Parietal lobe (tissue), 2 donors: ENCODE results near the gene FABP3.

GRCh38 chr1:30758651-30759511 is 1.3 kb upstream of the LAPTM5 start:
- RAMPAGE, long total RNA = no peak

DNA sequence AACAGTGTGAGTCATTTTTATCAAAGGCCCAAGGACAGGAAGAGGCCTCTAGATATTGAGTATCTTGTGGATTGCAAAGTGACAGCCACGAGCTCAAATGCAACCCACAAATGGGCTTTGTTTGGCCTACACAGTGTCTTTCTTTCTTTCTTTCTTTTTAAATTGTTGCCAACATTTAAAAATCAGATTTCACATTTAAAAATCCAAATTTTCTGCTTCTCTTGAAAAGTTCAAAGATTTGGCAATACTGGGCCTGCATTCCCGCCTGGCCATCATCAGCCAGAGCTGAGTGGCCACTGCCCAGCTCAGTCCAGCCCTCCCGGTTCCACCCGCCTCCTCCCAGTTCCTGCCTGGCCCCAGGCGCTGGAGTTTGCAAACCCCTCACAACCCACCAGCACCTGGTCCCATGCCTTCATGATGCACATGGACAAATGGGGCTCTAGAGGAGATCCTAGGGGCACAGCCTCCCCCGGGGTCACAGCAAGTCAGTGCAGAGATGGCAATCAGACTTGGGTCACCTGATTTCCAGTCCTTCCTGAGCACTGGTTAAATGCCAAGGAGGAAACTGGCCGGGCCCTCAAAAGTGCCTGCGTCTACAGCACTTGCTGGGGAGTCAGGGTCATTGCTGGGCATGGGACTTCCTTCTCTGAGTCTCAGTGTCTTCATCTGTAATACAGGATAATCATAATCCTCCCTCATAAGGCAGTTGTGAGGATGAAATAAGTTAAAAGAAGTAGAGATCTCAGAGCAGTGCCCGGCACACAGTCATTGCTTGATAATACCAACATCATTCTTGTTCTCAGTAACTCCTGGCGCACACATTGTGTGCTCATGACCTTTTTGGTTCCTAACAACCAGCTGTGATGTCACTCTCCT is 41.0 kb upstream of the LAPTM5 start:
- RAMPAGE, long total RNA = no peak

GRCh38 chr1:30830445-30830807 is 72.9 kb upstream of the LAPTM5 start:
- RAMPAGE, long total RNA = no peak

DNA sequence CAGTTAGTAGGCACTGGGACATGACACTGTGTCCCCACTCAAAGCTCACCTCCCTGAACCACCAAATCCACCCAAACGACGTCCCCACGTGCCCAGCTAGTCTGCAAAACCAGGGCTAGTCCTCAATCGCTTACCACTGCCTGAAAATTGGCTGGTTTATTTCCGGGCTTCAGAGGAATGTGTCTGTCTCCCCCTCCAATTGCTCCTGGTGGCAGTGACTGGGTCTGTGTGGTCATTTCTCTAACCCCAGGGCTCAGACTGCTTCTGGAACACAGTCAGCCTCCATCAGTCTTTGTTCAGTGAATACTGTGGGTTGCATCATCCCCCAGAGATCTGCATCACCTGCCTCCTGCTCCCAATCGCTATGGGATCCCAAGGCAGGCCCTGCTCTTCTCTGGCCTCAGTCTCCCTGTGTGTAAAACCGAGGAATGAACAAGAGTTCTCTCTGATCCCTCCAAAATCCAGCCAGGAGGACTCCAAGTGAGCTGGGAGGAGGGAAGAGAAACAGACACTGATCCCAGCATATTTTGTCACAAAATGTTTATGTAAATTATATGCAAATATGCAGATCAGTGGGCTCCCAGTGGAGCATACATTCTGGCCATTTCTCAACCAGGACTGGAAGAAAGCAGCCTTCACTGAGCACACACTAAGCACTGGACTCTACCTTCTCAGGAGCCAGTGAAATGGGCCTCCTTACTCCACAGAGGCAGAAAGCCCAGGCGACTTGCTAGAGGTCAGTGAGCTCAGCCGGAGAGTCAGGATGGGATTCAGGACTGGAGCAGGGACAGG is 20.9 kb downstream of the SDC3 start:
- RAMPAGE, long total RNA = no peak

DNA sequence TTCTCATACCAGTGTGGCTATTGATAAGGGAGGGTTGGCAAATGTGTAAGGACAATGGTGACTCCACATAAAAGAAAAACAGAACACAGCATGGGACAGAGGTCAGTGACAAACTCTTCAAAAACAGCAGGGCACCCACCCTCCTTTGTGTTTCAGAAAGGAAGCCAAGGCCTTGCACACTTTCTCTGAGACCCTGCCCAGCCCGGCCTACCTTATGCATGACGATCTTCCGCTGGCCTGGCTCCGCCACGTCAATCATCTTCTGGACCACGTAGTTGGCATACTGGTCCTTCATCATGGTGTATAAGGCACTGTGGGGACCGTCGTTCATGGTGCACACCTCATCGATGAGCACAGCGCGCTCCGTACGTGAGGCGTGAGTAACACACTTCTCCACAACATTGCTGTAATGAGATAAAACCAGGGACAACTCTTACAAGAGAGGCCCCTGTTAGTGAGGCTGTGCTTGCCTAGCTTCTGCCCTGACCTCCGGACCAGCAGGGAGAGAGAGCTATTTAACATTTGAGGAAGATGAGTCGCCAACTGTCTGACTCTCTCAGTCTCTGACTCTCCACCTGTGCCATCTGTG is 28.0 kb upstream of the SDC3 start:
- RAMPAGE, long total RNA = no peak

- RAMPAGE, long total RNA = no peak
Measured at GRCh38 chr1:31066052-31066388, 503 bp upstream of the PUM1 start.

- RAMPAGE, long total RNA = no peak
Measured at GRCh38 chr1:31327302-31327755, 30.5 kb downstream of the ZCCHC17 start.

DNA sequence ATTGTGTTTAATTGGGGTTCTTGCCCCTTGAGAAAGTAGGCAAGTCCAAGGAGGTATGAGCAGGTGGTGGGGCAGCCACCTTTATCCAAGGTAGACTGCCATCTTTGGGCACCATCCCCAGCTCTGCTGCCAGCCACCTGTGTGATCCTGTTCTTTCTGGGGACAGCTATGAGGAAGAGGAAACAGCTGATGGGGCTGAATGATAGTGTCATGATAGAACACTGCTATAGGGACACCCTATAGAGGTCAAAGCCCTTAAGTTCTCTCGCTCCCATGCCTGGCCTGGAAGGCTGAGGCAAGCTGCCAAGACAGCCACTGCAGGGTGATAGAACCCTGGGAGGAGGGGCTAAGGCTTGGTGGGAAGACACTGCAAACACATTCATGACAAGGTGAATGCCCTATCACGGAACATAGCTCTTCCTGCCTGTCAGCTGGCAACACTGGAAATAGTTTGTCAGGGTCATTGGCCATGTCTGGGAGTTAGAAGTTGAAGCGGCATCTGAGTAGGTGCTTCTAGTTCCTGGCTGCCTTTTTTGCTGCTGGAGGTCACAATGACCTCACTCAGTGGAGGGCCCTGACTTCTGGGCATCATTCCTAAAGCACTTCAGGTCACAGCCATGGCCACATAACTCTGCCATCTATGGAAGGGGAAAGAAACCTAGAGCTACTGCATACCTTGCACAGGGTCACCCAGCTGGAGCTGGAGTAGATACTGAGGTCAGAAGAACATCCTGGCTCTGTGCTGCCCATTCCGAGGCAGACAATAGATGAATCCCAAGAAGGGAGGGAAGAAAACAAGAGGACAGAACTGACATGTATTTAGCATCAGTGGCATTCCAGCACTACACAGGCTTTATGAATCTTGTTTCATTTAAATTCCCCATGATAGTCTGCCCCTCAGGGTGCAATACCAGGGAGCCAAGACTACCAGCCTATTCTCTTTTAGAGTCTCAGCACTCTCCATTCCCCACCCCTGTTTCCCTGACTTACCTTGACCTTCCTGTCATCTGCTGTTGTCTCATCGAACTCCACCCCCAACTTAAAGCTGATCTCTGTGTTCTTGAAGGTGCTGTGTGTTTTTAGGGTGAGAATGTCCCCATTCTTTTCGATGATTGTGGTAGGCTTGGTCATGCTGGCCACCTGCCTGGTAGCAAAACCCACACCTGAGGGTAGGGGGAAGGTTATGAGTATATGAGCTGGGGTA is 4.1 kb downstream of the FABP3 start:
- RAMPAGE, long total RNA = no peak

GRCh38 chr1:31370023-31370390 is 2.9 kb downstream of the FABP3 start:
- RAMPAGE, long total RNA = no peak

- RAMPAGE, long total RNA = start-site peak on the minus strand at chr1:31373033-31373216, 4,876 and 3,554 reads in 2 replicates
Measured at GRCh38 chr1:31372730-31373473, at the start of gene FABP3. Gene FABP3 (minus strand): TSS chr1:31373076.

GRCh38 chr1:31384486-31384881 is 11.6 kb upstream of the FABP3 start:
- RAMPAGE, long total RNA = no peak

- RAMPAGE, long total RNA = no peak
Measured at GRCh38 chr1:31432864-31433260, 19.8 kb downstream of the SERINC2 start.

DNA sequence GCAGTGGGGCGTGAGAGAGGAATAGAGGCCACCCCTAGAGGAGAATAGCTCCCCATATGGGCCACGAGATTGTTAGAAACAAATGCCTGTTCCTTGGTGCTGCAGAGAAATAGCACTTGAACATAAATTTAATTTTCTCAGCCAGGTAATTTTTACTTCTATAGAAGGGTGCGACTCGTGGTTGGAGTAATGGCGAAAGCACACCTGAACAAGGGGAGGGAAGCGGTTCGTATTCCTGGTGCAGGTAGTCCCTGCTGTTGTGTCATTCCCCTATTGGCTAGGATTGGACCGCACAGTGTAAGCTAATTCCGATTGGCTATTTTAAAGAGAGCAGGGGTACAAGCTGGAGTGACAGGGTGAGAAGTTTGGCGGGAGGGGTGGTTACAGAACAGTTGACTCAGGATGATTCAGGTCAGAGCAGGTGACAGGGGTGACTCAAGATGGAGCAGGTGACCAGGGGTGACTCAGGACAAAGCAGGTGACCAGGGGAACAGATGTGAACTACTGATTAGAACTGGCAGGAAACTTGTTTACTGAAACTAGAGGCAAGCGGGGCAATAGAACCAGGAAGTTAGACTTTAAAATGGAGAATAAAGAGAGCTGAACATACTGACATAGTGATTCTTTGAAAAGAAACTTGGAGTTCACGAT is 58.4 kb downstream of the SERINC2 start:
- RAMPAGE, long total RNA = no peak

- RAMPAGE, long total RNA = no peak
Measured at GRCh38 chr1:31506812-31507623, 69.3 kb upstream of the TINAGL1 start.

DNA sequence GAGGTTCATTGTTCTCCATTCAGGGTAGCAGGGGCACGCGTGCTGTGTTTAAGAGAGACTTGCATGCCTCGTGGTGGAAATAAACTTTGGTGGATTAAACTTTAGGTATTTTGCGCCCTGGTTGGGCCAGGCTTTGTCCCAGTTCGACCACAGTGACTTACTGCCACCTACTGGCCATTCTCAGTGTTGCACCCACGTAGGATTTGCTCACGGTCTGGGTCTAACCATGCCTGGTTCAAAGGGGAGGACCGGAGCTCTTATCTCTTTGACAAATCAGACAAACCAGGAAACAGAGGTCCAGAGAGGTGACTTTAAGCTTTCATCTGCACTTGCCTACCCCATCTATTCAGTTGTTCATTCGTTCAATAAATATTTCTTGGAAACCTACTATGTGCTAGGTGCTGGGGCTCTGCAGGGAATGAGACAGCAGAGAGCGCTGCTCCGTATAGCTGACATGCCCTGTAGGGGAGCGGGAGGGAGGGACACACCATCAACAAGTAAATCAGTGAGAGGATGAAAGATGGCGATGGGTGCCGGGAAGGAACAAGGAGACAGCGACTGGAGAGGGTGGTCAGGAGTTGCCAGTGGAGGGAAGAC is 27.3 kb upstream of the TINAGL1 start:
- RAMPAGE, long total RNA = no peak

- RAMPAGE, long total RNA = no peak
Measured at GRCh38 chr1:31577178-31578392, 1.3 kb downstream of the TINAGL1 start.

GRCh38 chr1:31580209-31581442 is 4.3 kb downstream of the TINAGL1 start:
- RAMPAGE, long total RNA = no peak

DNA sequence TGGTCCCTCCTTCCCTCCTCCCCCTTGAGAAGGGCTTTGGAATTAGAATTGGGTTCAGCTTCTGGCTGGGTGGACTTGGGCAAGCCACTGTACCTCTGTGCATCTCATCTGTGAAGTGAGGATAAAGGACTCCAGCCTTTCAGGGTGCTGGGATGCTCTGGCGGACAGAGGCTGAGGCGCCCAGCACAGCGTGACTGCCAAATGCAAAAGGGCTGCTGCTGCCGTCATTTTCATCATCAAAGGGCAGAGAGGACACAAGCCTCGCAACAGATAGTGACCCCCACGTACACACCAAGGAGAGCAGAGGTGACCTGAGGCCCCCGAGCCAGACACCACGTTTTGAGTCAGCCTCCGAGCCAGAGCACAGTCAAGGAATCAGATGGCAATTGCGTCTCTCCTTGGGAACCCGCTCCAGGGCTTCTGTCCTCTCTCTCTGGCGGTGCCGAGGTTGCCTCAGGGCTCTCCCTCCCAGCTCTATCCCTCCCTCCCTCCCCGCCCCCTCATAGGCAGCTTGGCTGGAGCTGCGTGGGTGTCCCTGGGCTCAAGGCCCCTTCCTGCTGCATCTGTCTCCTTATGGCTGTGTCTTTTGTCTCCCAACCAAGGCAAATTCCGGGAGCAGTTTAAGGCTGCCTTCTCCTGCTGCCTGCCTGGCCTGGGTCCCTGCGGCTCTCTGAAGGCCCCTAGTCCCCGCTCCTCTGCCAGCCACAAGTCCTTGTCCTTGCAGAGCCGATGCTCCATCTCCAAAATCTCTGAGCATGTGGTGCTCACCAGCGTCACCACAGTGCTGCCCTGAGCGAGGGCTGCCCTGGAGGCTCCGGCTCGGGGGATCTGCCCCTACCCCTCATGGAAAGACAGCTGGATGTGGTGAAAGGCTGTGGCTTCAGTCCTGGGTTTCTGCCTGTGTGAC is 9.0 kb downstream of the HCRTR1 start:
- RAMPAGE, long total RNA = no peak

DNA sequence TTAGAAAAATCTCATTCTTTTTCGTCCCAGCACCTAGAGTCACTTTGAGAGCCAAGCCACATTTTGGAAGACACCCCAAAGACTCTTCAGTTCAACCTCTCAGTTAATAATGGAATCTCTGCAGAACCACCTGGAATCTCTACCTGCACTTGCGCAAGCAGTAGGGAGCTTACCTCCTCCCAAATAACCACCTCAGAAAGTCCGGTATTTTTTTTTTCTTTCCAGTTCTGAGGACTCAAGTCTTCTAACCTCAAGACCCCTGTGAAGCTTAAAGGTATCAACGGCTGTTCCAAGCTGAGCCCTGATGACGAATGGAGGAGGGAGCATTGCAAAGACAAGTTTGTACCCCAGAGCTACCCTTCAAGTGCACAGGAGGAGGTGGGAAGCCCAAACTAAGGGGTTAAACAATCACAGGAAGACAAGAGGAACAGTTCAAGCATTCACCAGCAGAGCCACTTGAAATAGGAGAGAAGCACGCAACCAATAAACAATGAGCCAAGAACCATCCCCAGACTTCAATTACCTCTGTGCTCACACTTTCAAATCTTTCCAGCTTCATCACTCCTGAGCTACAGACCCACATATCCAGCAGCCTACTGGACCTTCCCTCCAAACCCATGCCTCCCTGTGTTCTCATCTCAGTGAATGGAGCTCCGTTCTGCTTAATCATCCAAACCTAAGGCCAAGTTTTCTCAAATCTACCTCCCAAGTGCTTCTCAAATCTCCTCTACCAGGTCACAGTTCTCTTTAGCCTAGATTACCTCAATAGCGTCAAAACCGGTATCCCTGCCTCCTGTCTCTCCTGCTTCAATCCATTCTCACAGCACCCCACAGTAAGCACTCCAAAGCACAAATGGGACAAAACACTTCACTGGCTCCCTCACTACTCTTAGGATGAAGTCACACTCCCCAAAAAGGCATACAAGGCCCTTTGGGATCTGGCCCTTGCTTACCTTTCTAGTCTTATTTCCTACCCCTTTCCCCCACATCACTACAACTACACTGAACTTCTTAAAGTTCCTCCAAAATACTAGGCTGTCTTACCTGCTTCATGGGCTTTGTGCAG is 3.8 kb downstream of the PEF1 start:
- RAMPAGE, long total RNA = no peak

DNA sequence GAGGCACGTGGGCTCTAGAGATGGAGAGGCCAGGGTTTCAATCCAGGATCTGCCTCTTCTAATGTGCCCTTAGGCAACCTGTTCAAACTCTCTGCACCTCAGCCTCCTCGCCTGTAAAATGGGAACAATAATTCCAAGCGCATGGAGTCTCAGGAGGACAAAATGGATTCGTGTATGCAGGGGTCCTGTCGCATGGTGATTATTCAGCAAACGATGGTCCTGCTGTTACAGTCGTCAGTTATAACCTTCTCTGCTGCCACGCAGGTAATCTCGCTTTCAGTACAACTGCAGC is 23.7 kb downstream of the COL16A1 start:
- RAMPAGE, long total RNA = no peak